Measurements from ENCODE around the genes ETV1, BZW2 and PRPS1L1.

DNA sequence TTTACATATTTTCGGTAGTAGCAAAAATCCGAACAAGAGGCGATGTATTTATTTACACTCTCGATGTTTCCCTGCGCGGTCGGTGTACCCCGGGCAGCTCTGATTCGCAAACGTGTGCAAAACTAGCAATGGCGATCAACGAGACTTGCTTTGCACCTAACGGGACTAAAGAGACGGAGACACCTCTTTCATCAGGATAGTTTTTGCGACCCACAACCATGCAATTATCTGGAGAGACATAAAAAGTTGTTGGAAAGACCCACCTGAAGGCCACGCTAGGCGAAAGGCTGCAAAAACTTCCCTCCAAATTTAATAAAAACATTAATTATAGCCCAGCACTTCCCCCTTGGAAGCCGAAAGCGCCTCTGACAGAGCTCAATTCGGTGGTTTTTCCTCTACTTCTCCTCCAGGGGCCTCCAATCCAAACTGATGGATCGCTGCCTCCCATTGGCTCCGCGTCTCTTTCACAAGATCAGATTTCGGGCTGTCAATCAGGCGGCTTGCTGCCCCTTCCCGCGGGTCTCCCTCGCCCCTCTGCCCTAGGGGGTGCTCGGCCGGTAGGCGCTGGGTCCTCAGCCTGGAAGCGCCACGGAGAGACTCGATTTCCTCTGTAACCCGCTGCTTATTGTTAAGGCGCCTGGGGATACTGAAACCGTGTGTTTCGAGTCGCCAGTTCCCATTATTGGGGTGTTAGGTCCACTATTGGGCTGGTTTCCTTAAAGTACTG, at the start of gene ETV1:
Gene ETV1 (minus strand): TSS at position 367 of the 727 bp plus-strand sequence.
- PRO-cap, 2 experiments, result peak in 2 of 2 experiments; most common plus-strand start position 469 of the sequence (in 1); most common minus-strand start position 367 of the sequence (in 2)

DNA sequence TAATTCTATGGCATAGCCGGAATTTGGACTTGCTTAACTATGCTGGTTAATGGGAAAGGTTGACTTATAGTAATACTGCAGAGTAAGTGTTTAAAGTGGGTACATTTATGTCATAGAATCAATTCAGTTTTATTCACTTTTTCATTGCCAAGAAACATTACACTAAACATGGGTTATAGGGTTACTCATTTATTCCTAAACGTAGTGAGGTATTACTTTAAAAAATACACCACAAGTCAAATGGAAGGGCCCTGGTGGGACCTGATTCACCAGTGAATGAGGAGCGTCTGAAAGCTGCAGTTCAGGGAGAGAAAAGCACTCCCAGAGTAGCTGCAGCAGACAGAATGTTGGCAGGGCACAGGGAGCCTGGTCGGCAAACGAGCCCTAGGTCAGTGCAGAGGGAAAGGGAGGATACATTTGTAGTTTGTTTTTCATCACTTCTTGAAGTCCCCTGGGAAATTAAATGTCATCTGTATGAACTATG, 361.6 kb upstream of the ETV1 start:
- PRO-cap, 2 experiments, result peak in 1 of 2 experiments; most common plus-strand start position 290 of the sequence (in 1)

- PRO-cap, 2 experiments, result no peak in any of the 2 experiments
Observed at GRCh38 chr7:14780975-14781385, 121.6 kb downstream of the DGKB start.

GRCh38 chr7:15464098-15464310, 97.8 kb downstream of the AGMO start:
- PRO-cap, 2 experiments, result peak in 1 of 2 experiments; most common minus-strand start chr7:15464209 (in 1)

- PRO-cap, 2 experiments, result peak in 2 of 2 experiments; most common plus-strand start chr7:16420704 (in 2); most common minus-strand start chr7:16420628 (in 1)
Observed at GRCh38 chr7:16420315-16420849, 956 bp downstream of the CRPPA start.

- PRO-cap, 2 experiments, result no peak in any of the 2 experiments
Observed at GRCh38 chr7:16634229-16634800, 11.2 kb downstream of the ANKMY2 start.

DNA sequence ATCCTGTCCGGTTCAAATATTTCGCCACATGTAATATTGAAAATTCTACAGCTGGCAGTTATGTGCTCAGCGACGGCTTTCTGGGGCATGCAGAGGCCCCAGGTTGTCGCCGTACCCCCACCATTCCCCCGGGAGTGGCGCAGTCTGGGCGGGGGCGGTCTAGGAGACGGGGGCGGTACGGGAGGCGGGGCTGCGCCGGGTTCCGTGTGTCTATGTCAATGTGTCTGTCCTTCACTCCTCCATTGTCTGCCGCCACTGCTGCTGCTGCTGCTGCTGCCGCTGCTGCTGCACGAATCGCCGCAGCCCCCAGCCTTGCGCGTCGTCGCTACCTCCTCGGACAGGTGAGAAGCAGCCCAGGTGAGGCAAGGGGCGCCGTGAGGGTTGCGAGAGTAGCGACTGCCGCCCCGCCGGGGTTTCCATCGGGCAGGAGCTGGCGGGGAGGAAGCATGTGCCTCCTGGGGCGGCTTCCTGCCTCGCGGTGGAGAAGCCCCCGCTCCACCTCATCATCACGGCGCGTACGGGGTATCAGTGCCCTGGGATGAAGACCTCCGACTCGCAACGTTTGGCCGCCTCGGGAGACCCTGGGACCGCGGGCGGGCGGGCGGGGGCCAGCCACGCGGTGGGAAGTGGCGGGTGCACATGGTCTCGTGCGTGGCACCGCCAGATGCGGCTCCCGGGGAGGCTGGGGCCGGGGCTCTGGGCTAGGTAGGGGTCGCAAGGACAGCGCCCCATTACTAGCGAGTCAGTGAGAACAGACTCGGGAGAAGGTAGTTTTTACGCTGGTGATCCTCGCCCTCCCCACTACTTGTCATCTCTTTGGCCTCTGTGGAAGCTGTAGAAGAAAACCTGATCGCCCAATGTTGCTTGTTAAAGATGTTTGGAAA, at the start of gene BZW2:
Gene BZW2 (plus strand): TSS at position 234 of the 884 bp plus-strand sequence.
- PRO-cap, 2 experiments, result peak in 2 of 2 experiments; most common plus-strand start position 242 of the sequence (in 2)

DNA sequence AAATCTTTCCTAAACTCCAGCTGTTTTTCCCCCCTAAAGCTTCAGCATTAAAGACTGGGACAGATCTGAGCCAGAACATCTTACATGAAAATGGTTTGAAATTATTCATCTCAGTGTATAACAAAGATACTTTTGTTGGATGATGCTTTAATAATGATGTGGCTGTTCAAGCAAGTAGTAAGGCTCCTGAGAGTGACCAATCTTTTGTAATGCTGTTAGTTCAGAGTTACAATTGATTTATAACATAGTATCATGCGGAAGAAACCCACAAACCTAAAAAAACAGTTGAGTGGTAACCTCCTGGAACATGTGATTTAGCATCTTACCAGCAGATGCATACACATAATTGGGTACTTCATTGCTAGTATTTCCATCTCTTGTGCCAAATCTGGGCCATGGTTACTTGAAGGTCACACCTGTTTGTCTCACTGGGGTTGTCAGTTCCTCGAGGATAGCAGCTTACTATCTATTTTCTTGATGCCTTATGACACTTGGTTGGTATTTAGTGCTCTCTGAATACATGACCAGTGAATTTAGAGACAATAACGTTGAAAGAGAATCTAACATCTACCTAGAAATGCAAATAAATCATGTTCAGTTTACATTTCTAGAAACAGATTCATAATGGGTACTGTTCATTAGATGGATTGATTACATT, 1.6 kb downstream of the BZW2 start:
- PRO-cap, 2 experiments, result no peak in any of the 2 experiments

DNA sequence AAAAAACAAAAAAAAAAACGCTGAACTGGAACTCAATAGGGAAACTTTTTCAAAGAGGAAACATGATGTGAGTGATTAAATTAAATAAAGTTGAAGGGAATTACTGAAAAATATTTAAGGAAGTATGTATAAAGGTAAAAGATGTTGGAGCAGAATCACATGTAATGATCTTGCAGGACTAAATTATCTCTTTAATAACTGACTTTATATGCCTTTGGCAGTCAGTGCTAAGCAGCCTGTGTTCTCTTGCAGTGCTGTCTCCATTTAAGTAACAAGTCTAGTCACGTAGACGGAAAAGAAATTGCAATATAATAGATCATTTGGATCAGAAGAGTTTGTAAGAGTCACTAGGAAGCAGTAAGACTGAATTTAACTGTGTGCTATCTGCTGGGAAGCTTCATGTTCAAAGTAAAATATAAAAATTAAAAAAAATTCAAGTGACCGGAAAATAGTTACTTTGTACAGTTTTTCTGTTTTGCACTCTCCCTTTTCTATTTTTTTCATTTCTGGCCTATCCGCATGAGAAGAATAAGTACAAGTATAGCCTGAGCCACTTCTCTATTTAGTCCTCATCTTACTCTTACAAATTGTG, 21.4 kb downstream of the BZW2 start:
- PRO-cap, 2 experiments, result no peak in any of the 2 experiments

DNA sequence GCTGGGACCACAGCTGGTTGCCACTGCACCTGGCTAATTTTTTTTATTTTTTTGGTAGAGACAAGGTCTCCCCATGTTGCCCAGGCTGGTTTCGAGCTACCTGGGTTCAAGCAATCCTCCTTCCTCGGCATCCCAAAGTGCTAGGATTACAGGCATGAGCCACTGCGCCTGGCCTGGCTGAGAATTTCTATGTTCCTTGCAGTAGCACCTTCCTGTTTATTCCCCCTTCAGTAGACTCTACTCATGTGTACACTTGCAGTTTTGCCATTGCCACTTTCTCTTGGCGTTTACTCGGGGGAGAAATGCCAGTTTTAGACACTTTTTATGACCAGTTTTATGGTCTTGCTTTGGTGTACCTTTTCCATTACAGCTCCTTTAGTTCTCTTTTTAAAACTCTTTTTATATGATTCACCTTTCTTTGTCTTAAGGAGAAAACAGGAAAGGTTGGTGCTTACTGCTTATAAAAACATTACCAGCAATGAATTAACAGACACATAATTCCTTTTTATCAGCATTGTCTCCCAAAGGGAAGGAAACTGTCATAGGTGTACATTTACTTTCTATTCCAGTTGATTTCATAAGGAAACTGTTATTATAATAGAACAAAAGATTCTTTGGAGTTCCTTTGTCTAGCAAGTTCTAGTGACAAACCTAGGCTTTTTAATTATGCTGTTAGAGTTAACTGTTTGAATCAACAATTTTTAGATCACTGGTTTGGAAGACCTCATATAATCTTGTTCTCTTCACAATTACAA, 11.9 kb downstream of the TSPAN13 start:
- PRO-cap, 2 experiments, result peak in 1 of 2 experiments; most common plus-strand start position 605 of the sequence (in 1); most common minus-strand start position 373 of the sequence (in 1)

DNA sequence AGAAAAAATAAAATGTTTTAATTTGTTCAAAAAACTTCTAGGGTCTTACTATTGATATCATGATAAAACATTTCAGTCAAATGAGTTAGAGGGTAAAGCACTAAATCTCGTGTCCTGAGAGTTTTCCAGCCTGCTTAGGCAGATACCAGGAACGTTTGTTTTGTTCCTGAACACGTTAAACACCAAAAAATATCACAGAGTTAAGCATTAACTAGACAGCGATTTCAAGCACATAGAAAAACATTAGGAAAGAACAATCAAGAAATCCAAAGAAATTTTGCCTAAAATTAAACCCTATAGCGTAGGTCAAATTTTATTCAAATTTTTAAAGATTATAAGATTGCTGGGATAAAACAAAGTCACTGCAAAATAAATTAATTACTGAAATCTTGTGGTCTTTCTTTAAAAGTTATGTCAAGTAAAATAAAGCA, 204.7 kb upstream of the AGR3 start:
- PRO-cap, 2 experiments, result no peak in any of the 2 experiments

DNA sequence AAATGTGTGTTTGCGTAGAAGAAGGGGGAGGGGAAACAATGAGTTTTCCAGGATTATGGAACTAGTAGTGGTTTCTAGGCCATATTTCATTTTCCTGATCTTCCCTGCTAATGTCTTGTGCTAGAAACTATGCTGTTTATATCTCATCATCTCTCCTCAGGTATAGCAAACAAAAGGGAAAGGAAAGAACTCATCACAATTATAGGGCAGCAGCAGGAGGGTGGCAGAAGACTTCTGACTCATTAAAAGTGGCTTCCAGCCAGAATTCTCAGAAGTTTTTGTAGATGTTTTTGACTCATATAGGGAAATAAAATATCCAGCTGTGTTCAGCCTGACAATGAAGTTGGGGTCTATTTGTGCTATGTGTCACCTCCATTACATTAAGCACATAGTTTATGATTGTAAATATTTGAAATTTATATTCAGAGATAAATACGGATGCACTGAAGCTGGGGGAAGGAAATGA, 6.5 kb downstream of the AHR start:
- PRO-cap, 2 experiments, result no peak in any of the 2 experiments

DNA sequence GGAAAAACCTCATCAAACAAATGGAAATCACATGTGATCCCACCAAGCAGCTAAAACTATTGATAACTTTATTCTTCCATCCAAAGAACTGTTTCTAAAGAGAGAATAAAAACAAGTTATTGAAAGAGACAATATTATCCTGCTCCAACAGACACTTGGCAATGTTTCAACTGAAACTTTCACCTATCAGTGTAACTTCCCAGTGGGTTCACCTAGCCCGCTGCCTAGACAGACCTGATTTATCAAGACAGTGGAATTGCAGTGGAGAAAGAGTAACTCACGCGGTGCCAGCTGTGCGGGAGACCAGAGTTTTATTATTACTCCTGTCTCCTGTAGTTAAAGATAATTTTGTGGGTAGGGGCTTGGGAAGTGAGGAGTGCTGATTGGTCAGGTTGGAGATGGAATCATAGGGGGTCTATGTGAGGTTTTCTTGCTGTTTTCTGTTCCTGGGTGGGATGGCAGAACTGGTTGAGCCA, 199.8 kb downstream of the AHR start:
- PRO-cap, 2 experiments, result no peak in any of the 2 experiments

- PRO-cap, 2 experiments, result no peak in any of the 2 experiments
Observed at GRCh38 chr7:17524322-17524916, 226.0 kb downstream of the AHR start.

- PRO-cap, 2 experiments, result peak in 1 of 2 experiments; most common minus-strand start chr7:17679444 (in 1)
Observed at GRCh38 chr7:17679305-17679826, 260.9 kb downstream of the SNX13 start.

DNA sequence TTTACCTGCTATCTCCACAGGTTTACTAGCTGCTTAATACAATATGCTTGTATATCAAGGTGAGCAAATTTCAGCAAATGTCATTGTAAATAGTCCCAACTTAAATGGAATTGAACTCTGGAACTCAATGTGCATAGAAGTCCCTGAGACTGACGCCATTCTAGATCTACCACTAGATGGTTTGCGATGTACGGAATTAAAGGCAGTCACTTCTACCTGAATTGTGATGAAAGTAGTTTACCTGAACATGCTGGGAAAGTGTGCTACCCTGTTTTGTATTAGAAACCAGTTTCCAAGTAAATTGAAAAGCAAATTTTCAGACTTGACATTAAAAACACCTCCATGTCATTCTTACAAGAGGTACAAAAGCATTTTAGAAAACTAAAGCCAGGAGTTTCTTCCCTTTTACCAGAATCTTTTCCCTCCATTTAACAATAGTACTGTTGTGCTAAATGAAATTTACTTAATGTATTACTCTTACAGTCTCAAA, 952 bp upstream of the SNX13 start:
- PRO-cap, 2 experiments, result no peak in any of the 2 experiments

- PRO-cap, 2 experiments, result no peak in any of the 2 experiments
Observed at GRCh38 chr7:18027552-18028063, at the start of gene PRPS1L1. Gene PRPS1L1, minus strand, starts transcription at chr7:18027846.

GRCh38 chr7:18086060-18086419, 58.4 kb upstream of the PRPS1L1 start:
- PRO-cap, 2 experiments, result no peak in any of the 2 experiments

DNA sequence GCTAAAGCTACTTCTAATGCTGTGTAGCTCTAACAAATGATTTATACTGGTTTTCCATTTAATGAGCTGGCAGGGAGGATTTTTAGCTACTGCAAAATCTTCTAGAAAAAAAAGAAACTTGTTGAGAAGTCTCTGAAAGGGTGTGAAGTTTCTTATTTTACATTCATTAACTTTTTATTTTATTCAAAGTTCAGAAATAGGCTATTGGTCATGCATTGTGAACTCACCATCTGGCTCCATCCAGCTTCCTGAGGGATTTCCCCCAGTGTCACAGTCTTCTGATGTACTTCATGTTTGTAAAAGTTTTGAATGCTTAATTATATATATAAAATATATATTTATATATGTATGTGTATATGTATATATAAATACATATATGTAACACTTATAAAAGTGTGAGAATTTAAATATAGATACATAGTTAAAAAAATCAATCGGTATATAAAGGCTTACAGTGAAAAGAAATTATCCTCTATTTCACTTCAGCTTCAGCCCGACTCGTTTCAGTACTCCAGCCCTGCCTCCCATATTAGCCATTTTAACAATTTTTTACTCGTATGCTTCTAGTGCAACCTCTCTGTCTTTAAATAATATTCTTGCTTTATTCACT, 35.0 kb downstream of the HDAC9 start:
- PRO-cap, 2 experiments, result no peak in any of the 2 experiments

DNA sequence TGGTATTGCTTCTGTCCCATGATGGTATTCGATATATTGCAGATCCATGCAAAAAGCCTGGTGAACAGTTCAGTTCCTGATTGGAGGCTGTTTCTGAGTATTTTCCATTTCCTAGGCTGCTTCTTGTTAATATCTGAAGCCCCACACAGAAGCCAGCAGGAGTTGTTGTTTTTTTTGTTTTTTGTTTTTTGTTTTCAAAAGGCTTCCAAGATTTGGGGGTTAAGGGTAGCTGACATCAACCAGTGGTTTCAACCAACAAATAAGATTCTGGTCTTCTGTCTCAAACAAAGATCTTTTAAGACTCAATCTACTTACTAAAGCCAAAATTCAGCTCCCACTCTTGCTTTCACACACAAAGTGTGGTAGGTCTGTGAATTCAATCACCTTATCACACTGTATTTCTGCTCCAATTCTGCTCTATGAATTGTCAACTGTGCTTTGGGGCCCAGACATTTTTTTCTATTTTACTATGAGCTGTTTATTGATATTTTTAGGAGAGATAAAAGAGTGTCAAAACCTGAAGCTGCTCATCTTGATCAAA, 37.6 kb downstream of the MACC1 start:
- PRO-cap, 2 experiments, result no peak in any of the 2 experiments

Measured in heart right ventricle (tissue), 2 donors.